ENCODE results near the genes OSBPL8 and ZDHHC17.

DNA sequence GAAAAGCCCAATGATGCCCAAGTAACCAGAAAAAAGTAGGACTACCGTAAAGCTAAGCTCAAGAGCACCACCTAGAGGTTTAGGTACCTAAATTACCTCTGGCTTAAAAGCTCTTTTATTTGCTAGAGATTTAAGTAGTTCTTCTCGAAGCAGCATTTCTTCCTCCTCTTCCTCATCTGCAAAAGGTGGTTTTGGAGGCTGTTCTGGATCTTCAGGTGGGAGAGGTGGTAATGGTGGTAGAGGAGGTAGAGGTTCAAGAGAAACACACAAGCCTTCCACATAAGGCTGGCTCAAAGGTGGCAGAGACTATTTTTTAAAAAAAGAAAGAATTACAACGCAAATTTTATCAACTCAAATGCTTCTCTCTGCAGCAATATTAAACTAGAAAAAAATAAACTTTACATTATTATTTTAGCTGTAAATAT, 26.9 kb downstream of the ZFC3H1 start:
- PRO-cap, result no peak

- PRO-cap, result no peak
Observed at GRCh38 chr12:71683899-71684620, 1.8 kb upstream of the TMEM19 start.

- PRO-cap, result no peak
Observed at GRCh38 chr12:71759172-71759527, 4.5 kb downstream of the RAB21 start.

DNA sequence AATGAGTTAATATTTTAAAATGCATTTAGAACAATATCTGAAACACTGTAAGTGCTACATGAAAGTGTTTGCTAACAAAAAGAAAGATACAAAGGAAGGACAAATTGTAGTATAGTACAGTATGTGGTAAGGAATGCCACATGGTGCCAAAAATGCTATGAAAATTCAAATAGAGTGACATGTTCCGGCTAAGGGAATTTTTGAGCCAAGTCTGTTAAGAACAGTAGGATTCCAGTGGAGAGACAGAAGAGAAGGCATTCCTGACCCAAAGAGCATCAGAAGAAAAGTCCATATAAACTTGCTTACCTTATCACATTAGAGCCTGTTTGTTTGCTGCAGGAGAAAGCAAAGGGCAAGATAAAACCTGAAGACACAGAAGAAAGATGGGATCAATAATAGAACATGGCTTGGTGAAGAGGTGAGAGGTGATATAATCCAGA, 148.4 kb downstream of the TPH2 start:
- PRO-cap, result no peak

DNA sequence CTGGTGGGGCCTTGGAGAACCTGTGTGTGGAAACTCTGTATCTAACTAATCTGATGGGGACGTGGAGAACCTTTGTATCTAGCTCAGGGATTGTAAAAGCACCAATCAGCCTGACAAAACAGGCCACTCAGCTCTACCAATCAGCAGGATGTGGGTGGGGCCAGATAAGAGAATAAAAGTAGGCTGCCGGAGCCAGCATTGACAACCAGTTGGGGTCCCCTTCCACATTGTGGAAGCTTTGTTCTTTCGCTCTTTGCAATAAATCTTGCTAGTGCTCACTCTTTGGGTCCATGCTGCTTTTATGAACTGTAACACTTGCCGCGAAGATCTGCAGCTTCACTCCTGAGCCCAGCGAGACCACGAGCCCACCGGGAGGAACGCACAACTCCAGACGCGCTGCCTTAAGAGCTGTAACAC, 86.3 kb upstream of the TRHDE start:
- PRO-cap, result no peak

- PRO-cap, result no peak
Observed at GRCh38 chr12:72254166-72255464, 17.6 kb upstream of the TRHDE start.

DNA sequence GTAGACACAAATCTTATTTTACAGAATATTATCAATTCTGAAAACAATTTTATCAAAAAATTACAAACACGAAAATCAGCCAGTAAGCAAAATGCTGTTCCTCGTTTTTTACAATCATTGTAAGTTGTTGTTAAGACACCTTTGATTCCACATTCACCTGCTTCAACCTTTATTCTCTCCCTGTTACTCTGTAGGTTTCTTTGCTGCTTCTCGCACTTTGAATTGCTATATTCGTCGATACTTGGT, 857.3 kb downstream of the TRHDE start:
- PRO-cap, result no peak

DNA sequence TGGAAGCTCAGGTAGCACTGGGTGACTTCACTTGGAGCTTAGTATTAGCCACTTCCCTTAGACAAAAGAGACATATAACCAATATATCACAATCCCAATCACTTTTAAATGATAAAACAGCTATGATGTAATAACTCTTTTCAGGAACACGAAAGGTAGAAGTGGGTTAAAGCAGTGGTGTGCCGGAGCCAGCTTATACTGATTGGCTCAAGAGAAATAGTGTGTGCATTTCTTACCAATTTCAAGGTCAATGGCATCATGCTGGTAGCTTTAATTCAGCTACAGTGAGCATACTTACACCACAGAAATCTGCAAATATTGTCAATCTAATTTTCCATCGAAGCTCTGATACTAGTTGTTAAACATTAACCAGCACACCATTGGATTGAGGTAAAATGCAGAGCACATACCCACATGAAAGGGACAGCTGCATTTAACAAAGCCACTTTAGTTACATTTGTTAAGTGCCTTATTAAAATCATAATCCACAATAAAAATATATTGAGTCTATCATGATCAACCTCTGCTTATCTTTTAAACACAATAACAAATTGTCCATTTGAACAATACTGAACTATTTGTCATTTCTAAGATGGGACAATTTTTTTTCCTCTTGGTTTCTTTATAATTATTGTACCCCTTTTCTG, 225.7 kb downstream of the KCNC2 start:
- PRO-cap, result no peak

DNA sequence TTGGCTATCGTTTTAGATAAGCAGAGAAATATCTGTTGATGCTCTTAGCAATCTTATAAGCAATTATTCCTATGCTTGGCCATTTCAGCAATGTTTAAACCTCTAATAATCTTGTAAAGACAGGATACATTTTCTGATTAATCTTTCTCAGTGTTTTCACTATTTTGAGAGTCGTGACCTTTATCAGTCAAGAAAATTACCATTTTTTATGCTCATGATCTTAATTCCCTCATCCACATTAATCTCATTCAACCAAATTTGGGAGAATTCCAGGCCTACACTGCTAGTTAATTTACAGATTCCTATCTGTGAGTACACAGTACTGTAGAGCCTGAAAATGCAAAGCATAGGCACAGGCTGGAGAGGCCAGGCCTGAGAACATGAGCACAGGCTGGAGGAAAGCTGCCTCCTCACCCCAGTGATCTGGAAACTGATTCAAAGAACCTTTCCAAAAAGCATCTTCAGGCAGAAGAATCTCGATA, 122.2 kb downstream of the KCNC2 start:
- PRO-cap, result no peak

GRCh38 chr12:75498972-75500109, 12.1 kb downstream of the KRR1 start:
- PRO-cap, result no peak

- PRO-cap, result no peak
Observed at GRCh38 chr12:75953100-75953930, 131.2 kb downstream of the NAP1L1 start.

DNA sequence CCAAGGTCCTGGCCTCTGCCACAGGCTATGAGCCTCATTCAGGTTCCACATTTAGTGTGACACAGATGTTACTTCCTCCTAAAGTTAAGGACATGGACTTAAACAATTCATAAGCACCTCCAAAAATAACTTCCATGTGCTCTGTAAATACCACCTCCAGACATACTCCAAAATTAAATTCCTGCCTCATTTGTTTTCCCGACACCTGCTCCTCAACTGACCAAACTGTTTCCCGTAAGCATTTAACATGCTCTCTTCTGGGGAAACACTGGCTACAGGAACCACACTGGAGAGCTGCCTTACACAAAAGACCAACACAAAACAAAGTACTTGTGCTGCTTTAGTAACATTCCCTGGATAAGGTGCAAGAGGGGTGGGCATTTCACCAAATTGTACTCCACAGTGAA, 110.0 kb downstream of the NAP1L1 start:
- PRO-cap, result no peak

- PRO-cap, result no peak
Observed at GRCh38 chr12:75983635-75984138, 100.8 kb downstream of the NAP1L1 start.

DNA sequence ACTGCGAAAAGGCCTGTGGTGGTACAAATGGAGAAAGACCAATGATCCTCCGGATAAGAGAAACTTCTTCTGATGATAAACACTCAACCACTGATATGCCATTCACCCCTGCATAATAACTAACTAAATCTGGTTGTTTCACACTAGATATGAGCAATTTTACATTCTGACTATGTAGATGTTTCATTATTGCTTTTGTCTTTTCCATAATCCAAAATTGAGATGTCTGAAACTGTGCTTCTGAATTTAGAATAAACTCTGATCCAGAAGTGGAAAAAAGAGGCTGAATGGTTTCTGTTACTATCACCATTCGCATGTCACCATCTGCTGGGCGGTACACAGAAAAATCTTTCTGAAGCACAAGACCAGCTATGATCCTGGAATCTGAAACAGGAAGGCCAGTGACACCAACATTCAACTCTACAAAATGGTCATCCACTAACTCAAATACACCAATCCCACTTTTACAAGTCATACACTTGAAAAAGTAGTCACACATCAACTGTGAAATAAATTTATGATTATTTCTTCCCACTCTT, 1.2 kb downstream of the BBS10 start:
- PRO-cap, result no peak

GRCh38 chr12:76487293-76487805, 72.2 kb downstream of the OSBPL8 start:
- PRO-cap, result no peak

DNA sequence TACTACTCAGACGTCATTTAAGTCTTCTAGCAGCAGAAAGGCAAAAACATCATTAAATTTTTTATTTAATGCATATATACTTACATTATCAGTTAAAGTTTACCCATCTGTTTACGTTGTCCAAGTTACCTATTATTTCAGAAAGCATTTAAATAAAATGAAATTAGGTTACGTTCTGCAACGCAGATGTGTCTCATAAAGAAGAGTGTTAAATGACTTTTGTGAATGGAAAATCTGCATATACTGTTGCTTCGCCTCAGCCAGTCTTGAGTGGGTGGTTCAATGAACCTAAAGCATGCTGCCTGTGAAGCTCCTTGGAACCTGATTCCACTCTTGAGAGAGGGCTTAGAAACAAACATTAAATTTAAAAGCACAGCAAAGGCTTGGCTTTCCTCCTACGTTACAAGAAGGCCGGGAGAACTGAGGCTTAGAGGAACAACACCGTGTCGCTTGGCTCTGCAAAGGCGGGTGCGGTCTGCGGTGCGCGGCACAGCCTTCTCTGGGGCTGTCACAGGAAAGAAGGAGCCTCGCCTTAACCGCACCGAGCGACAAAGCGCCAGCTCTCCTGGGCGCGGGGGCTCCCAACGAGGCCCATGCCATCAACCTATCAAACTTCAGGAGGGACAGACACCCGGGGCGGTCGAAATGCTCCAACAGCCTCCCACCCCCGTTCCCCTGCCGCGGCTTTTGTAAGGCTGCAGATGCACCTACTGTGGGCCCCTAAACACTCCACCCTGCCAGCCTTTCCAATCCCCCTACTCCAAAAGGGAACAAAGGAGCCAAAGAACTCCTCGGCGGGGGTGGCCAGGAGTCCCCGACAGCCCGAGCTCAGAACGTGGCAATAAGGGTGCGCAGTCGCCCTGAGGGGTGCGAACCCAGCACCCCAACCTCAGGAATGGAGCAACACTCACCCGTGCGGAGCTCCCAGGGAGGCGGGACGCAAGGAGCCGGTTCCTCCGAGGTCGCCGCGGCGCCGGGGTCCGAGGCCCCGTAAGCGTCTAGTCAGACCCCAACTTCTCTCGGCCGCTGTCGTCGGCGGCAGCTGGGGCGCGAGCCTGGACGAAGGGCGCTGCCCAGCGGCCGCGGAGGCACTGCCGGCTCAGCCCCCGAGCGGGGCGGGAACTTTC, 722 bp downstream of the OSBPL8 start:
- PRO-cap, result unidirectional peak, plus-strand start at position 461 of the sequence

DNA sequence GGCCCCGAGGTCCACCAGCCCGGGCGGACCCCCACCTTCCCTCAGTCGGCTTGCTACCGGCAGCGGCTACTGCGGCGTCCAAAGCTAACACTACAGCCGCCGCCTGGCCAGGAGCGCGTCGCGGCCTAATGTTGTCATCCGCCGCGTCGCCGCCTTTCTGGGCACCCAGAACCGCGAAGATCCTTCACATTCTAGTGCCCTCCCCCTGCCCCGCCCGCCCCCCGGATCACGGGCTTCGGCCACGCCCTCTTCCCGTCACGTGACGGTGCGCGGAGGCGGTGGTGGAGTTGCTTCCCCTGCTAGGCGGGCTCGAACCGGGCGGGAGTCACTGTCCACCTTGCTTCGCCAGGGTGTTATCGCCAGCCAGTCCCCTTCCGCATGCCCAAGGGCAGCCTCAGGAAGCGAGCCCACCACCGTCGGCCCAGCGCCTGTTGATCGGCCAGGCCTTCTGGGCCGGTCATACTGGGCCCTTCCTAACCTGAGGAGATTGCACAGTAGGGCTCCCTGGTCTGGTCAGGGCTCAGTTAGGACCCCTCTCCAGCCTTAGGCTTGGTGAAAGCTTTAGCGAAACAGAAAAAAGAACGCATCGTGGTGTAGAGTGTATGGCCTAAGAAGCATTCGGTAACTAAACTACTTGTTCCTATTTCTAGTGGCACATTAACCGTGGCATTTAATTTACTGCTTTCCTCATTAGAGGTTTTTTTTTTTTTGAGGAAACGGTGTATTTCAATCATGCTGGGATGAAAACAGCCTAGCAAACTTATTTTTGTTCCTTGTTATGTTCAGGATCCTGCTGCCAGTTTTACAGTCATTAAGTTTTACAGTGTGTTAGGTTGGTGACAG, at the start of gene OSBPL8:
Gene OSBPL8, minus strand, starts transcription at position 159 of the 843 bp plus-strand sequence.
- PRO-cap, result bidirectional peak, plus-strand start at position 262 of the sequence, minus-strand start at position 159 of the sequence

GRCh38 chr12:76614282-76614925, 54.8 kb upstream of the OSBPL8 start:
- PRO-cap, result no peak

GRCh38 chr12:76763424-76764331, at the start of gene ZDHHC17:
ZDHHC17 (plus strand) TSS chr12:76764115.
- PRO-cap, result unidirectional peak, plus-strand start at chr12:76763596; bidirectional peak, plus-strand start at chr12:76764258, minus-strand start at chr12:76764042

DNA sequence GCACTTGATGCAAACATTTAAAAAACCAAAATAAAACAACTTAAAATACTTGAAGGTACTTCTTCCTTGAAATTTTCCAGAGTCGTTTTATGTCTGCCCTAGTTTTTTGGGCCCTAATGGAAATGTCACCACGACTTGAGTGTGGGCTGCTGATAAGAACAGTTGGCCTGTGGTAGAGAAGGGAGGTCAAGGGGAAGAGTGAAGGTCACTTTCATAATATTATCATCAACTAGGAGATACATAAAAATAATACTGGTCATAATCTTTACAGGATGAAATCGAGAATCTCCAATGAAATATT, 23.1 kb downstream of the ZDHHC17 start:
- PRO-cap, result no peak